Occipital lobe (tissue), 2 donors: ENCODE measurements around a stretch of chr14.

GRCh38 chr14:102474931-102475446, 34.6 kb downstream of the ANKRD9 start:
- RAMPAGE, long total RNA: no peak

DNA sequence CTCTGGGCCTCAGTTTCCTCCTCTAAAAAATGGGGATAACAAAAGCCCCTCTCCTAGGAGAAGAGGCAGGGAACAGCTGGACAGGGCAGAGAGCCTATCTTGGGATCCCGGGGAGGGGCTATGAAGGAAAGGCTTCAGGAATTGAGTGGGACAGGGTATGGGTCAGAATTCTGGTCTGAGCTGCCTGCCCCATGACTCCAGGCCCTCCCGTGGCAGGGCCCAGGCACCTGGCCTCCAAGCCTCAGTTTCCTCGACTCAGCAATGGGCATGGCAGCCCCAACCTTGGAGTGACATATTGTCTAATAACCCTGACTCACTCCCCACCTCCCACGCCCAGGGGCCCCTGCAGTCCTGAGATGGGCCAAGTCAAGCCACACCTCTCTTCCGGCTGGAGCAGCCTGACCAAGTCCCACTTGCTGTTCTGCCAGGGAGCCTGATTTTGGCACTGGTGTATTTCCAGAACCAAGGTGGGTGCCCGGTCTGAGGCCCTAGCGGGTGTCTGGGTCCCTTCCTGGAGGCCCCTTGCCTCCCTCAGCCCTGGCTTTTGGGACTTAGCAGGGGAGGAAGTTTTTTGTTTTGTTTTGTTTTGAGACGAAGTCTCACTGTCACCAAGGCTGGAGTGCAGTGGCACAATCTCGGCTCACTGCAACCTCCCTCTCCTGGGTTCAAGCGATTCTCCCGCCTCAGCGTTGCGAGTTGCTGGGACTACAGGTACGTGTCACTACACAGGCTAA, 40.4 kb upstream of the RCOR1 start:
- RAMPAGE, long total RNA: no peak

DNA sequence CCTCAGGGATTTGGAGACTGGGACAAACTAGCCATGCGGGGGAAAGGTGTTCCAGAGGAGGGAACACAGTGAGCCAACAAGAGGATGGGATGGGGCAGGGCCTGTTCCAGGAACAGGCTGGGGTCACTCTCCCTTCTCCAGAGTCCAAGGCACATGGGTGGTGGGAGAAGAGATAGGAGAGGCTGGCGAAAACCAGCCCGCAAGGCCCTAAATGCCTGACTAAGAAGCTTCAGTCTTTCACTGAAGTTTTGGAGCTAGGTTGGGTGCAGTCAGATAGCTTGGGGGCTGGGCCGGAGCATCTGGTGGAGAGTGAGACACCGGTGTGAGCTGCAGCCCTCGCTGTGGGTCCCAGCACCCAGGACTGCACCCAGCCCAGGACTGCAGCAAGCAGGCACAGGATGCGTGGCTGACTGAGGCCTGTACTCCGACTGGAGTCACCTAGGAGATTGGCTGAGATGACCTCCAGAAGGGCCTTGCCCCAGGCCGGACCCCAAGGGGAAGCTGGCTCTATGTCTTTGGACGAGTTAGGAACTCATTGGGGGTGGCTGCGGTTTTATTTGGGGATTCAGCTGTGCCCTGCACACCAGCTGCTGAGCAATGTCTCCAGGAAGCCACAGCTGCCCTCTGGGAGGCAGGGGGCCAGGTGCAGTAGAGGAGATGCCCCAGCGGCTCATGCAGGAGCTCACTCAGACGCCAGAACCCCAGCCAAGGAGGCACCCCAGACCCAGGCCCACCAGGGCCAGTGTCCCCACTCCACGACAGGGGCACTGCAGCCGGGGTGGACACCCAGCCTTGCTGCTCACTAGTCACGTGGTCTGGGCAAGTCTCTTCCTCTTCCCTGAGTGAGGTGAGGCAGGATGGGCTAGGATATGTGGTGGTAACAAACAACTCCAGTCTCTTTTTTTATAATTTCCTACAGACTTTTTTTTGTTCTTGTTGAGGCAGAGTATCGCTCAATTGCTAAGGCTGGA, 31.9 kb upstream of the RCOR1 start:
- RAMPAGE, long total RNA: no peak

DNA sequence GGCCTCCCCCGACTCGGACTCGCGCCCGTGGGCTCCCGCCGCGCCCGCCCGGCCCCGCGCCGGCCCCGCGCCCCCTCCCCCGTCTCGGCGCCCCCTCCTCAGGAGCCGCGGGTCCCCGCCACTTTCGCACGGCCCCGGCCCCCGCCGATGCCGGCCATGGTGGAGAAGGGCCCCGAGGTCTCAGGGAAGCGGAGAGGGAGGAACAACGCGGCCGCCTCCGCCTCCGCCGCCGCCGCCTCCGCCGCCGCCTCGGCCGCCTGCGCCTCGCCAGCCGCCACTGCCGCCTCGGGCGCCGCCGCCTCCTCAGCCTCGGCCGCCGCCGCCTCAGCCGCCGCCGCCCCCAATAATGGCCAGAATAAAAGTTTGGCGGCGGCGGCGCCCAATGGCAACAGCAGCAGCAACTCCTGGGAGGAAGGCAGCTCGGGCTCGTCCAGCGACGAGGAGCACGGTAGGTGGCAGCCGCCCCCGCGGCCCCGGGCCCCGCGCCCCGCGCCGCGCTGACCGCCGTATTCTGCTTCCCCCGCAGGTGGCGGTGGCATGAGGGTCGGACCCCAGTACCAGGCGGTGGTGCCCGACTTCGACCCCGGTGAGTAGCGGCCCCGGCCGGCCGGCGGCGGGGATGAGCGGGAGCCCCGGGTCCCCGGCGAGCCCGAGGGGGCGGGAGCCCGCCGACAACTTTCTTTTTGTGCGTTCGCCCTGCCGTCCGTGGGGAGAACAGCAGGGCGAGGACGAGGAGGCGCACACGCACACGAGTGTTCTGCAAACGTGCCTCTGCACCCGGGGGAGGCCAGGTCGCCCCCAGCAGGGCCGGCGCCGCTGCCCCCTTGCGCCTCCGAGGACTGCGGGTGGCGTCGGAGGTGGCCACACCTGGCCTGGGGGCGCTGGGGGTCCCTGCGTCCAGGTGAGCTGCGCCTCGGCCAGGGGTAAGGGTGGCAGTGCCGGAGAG, 564 bp downstream of the RCOR1 start:
- RAMPAGE, long total RNA: no peak

DNA sequence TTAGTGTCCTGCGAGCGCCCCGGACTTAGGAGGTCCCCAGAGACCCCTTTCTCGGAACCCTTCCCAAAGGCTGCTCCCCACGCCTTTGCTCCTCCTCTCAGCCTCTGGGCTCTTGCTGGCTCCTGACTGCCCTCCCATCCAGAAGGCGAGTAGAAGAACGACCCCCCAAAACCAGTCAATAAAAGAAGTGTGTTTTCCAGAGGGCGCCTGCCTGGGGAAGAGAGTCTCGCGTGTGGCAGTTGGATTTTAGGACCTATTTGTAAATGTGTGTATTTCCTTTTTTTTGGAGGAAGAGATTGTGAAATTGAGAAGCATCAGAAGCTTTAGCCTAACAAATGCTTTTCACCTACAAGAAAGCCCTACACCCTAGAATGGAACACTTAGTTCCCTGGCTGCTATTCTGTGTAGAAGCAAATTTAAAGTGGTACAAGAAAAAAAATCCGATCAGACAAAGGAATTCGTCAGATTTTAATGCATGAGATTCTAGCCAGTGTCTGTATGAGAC, 1.3 kb downstream of the RCOR1 start:
- RAMPAGE, long total RNA: no peak

DNA sequence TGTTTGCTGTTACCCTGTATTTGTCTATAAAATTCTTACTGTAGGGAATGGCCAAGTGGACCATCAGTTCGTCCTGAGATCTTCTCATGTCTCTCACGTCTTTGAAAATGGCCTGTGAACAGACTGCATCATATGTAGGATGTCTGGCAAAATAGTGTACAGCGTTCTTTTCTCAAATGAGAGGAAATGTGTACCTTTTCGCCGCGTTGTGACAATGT, 1.4 kb downstream of the TRAF3 start:
- RAMPAGE, long total RNA: no peak

DNA sequence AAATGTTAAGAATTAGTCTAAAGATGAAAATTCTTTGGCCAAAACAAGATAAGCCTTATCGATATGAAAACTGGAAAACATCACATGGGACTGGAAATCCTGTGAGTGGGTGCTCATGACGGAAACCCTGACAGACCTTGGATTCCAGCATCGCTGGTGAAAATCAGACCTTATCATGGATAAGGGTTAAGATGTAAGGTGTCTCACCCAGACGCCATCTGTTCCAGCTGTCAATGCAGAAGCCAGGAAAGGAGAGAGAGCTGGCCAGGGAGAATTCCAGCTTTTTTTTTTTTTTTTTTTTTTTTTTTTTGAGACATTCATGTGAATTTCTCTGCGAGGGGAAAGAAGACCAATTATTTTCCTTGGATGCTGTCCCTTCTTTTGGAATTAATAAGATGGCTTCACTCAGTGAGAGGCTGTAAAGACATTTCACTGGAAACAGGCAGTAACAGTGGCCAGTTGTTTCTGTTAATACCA, 1.8 kb downstream of the TRAF3 start:
- RAMPAGE, long total RNA: no peak

DNA sequence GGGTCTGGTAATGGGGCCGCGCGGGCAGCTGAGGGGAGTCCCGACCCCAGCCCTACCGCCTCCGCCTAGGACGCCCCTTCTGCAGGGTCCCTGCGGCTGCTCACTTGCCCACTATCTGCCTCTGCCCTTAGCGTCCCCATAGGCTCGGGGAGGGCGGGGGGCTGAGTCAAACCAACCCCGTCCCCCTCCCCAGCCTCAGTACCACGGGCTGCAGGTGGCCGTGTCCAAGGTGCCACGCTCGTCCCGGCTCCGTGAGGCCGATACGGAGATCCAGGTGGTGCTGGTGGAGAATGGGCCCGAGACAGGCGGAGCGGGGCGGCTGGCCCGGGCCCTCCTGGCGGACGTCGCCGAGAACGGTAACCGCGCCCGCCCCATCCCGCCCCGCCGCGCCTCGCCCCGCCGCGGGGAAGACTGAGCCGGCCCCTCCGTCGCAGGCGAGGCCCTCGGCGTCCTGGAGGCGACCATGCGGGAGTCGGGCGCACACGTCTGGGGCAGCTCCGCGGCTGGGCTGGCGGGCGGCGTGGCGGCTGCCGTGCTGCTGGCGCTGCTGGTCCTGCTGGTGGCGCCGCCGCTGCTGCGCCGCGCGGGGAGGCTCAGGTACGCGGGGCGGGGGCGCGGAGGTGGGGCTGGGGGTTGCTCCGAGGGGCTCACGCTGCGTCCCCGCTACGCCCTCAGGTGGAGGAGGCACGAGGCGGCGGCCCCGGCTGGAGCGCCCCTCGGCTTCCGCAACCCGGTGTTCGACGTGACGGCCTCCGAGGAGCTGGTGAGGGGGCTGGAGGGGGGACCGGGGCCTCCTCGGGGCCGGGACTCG, 7.5 kb downstream of the AMN start:
- RAMPAGE, long total RNA: no peak

- RAMPAGE, long total RNA: no peak
Measured at GRCh38 chr14:103004099-103004610, 53.2 kb downstream of the CDC42BPB start.

DNA sequence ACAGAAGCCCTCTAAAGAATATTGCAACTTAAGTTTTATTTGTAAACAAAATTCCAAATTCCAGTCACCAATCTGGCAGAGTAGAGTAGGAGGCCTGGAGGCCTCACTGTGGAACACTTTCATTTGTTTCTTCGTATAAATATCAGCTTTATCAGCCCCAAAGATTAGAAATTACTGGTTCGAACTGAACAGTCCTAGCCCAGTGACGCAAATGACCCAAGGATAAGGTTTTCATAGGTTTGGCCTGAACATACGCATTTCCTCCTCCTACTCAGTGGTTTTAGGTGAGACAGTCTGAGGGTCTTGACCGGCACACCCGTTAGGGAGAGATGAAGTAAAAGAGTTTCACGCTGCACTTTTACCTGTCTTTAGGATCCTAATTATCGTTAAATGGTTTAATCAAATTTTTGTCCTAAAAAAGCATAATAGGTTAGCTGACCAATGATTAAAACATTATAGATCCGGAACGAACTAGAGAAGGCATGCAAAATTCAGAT, 1.6 kb downstream of the CDC42BPB start:
- RAMPAGE, long total RNA: no peak

- RAMPAGE, long total RNA: no peak
Measured at GRCh38 chr14:103102538-103103049, 8.1 kb downstream of the EXOC3L4 start.

- RAMPAGE, long total RNA: no peak
Measured at GRCh38 chr14:103110553-103111472, 12.4 kb upstream of the TNFAIP2 start.

- RAMPAGE, long total RNA: no peak
Measured at GRCh38 chr14:103118209-103118452, 5.1 kb upstream of the TNFAIP2 start.

- RAMPAGE, long total RNA: no peak
Measured at GRCh38 chr14:103124034-103124222, 667 bp downstream of the TNFAIP2 start.

DNA sequence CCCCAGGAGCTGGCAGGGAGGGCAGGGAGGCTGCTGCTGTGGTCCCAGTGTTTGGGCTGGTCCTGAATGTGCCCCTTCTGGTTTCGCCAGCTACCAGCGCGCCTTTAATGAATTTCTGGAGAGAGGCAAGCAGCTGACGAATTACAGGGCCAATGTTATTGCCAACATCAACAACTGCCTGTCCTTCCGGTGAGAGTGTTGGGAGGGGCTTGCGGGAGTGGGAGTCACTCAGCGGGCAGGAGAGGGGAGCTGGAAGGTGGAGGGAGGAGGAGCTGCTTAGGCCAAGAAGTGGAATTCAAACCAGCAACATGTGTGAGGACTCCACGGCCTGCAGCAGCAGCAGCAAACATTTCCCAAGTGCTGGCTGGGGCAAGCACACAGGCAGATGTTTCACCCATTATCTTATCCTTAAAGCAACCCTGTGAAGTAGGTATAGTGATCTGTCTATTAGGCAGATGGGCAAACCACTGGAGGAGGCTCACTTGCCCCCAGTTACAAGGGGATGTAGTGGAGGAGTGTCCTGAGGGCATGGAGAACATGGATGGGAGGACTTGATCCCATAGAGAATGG, 7.8 kb downstream of the TNFAIP2 start:
- RAMPAGE, long total RNA: no peak

DNA sequence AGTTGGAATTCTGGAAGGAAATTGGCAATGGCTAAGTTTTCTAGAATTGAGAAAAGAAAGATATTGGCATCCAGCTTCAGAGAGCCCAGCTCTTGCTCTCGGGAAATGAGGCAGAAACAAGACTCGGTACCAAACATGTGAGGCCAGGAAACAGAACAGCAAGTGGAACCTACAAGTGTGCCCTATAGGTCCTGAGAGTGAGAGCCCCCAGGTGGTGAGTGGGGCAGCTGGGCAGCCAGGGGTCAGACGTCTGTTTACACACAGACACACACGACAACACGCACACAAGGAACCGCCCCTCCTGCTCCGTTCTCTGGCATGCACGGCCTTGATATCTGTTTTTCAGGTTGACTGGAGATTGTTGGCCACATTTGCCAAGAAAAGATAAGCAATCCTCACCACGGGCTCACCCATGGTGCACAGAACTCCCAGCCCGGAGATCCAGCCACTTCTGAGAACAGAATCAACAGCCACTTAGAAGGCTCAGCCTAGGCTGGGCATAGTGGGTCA, 19.6 kb upstream of the EIF5 start:
- RAMPAGE, long total RNA: no peak

GRCh38 chr14:103331952-103332504, 2.0 kb upstream of the EIF5 start:
- RAMPAGE, long total RNA: no peak

GRCh38 chr14:103519627-103520441, 2.8 kb downstream of the CKB start:
- RAMPAGE, long total RNA: no peak

- RAMPAGE, long total RNA: no peak
Measured at GRCh38 chr14:103525057-103525895, 2.6 kb upstream of the CKB start.

- RAMPAGE, long total RNA: no peak
Measured at GRCh38 chr14:103560280-103561190, 1.9 kb downstream of the BAG5 start.